Keratinocyte (primary cell): ENCODE measurements around the genes FOXQ1 and WRNIP1.

GRCh38 chr6:235855-236247 is 56.4 kb upstream of the DUSP22 start:
CAGE:
- cytosol, long polyA minus RNA = no peak
- cytosol, long polyA plus RNA = no peak
- long polyA plus RNA = no peak
- nucleus, long polyA minus RNA = no peak
- nucleus, long polyA plus RNA = no peak

DNA sequence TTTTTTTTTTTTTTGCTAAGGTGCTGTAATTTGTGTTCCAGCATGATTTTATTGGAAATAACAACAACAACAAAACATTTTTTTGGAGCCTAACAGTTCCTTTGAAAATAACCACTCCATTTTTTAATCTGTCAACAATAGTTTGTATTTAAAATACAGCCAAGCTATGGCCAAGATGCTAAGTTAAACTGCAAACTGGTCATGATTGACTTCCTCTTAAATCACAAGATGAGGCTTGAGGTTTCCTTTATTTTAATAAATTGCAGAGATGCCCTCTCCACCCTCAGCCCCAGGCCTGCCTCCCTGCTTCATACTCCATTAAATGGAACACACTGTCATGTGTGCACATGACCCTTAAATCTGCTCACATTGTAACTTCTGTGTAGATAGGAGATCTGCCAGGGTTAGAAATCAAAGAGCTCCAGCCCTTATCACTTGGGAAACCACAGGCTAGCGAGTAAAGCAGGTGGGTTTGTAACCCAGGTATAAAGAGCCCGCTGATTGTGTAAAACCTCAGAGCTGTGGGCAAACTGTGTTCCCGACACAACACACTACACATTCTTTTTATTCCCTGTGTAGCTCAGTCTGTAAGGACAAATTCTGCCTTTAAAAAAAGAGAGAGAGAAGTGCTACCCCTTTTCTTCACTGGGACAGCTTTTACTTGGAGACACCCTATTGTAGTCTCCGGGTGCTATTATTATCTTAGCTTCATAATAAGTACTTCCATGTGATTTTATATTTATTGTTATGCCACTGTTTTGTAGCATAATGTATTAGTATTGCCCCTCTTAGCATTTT is 20.9 kb downstream of the DUSP22 start:
CAGE:
- cytosol, long polyA minus RNA = no peak
- cytosol, long polyA plus RNA = no peak
- long polyA plus RNA = no peak
- nucleus, long polyA minus RNA = no peak
- nucleus, long polyA plus RNA = no peak

CAGE:
- cytosol, long polyA minus RNA = no peak
- cytosol, long polyA plus RNA = no peak
- long polyA plus RNA = no peak
- nucleus, long polyA minus RNA = no peak
- nucleus, long polyA plus RNA = no peak
These were observed 8.2 kb downstream of the IRF4 start for GRCh38 chr6:399568-400290.

DNA sequence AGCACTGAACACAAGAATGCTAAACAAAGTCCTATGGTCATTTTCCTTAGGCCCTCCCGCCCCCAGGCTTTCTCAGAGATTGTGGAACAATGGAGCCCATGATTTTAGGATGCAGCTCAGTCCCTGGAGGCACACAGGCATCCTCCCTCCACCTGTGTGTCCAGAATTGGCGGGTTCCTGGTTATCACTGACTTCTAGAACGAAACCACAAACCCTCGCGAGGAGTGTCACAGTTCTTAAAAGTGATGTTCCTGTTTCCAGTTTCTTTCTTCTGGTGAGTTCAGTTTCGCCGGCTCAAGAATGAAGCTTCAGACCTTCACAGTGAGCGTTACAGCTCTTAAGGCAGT is 43.0 kb downstream of the IRF4 start:
CAGE:
- cytosol, long polyA minus RNA = no peak
- cytosol, long polyA plus RNA = no peak
- long polyA plus RNA = no peak
- nucleus, long polyA minus RNA = no peak
- nucleus, long polyA plus RNA = no peak

DNA sequence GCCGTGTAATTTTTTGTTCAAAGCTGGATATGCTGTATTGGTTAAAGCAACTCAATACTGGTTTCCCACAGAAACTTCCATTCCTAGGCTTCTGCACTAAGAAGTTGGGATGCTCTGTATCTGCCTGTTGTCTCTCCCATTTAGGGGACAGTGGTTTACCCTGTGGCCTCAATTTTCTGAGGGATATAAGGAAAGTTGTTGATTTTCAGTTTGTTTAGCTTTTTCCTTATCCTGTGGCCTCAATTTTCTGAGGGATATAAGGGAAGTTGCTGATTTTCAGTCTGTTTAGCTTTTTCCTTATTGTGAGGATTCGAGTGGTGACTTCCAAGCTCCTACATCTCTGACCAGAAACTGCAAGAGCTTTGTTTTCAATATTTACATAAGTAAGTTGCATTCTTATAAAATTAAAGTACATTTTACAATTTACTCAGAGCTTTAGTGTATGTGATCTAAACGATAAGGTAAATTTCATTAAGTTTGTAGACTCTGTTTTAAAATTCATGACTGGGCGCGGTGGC is 15.6 kb upstream of the HUS1B start:
CAGE:
- cytosol, long polyA minus RNA = no peak
- cytosol, long polyA plus RNA = no peak
- long polyA plus RNA = no peak
- nucleus, long polyA minus RNA = no peak
- nucleus, long polyA plus RNA = no peak

DNA sequence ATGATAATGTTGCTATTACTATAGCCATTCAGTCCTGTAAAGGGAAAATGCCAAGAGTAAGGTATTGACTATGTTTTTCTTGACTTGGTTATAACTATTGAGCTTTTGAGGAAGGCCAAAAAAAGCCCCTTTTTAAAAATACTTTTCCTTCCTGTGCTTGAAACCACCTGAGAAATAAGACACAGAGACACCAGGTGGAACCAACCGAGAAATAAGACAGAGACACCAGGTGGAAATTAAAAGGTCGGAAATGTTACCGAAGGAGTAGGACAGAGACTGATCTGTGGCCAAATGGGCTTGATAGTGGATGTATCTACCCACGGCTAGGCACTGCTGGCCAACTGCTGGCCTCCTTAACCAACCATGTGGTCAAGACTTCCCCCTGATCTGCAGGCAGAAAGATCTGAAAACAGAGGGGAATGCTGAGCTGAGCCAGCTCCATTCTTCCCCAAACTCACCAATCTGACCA is 121.5 kb upstream of the EXOC2 start:
CAGE:
- cytosol, long polyA minus RNA = no peak
- cytosol, long polyA plus RNA = no peak
- long polyA plus RNA = no peak
- nucleus, long polyA minus RNA = no peak
- nucleus, long polyA plus RNA = no peak

CAGE:
- cytosol, long polyA minus RNA = no peak
- cytosol, long polyA plus RNA = no peak
- long polyA plus RNA = no peak
- nucleus, long polyA minus RNA = no peak
- nucleus, long polyA plus RNA = no peak
These were observed 83.5 kb upstream of the FOXQ1 start for GRCh38 chr6:1228485-1228737.

DNA sequence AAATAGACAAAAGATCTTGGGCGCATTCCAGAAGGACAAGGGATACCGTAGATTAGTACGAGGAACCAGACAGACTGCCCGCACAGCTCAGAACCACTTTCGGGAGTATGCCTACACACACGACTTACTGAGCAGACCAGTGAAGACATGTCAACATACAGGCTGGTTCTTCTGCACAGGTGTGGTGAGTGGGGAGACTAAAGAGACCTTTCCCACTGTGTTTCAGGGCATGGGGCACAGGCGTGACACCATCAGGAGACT is 15.8 kb upstream of the FOXQ1 start:
CAGE:
- cytosol, long polyA minus RNA = no peak
- cytosol, long polyA plus RNA = no peak
- long polyA plus RNA = no peak
- nucleus, long polyA minus RNA = no peak
- nucleus, long polyA plus RNA = no peak

CAGE:
- cytosol, long polyA minus RNA = no peak
- cytosol, long polyA plus RNA = no peak
- long polyA plus RNA = no peak
- nucleus, long polyA minus RNA = no peak
- nucleus, long polyA plus RNA = no peak
These were observed at the start of gene FOXQ1 for GRCh38 chr6:1311354-1312437. Gene FOXQ1, plus strand, starts transcription at chr6:1312098.

DNA sequence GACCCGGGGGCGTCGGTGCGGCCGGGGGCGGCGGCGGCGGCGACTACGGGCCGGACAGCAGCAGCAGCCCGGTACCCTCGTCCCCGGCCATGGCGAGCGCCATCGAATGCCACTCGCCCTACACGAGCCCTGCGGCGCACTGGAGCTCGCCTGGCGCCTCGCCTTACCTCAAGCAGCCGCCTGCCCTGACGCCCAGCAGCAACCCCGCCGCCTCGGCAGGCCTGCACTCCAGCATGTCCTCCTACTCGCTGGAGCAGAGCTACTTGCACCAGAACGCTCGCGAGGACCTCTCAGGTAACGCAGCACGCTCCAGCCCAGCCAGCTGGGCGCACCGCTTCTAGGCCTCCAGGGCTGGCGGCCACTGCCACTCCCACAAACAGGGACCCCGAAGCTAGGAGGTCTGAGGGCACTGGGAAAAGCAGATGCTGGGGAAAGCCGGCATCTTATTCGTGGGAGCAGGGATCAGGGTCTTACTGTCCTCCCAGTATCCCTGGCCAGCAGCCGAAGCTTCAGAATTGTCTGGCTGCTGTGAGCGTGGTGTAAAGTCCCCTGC is 1.5 kb downstream of the FOXF2 start:
CAGE:
- cytosol, long polyA minus RNA = no peak
- cytosol, long polyA plus RNA = no peak
- long polyA plus RNA = no peak
- nucleus, long polyA minus RNA = no peak
- nucleus, long polyA plus RNA = no peak

GRCh38 chr6:1601405-1601857 is 8.3 kb upstream of the FOXC1 start:
CAGE:
- cytosol, long polyA minus RNA = no peak
- cytosol, long polyA plus RNA = no peak
- long polyA plus RNA = no peak
- nucleus, long polyA minus RNA = no peak
- nucleus, long polyA plus RNA = no peak

CAGE:
- cytosol, long polyA minus RNA = no peak
- cytosol, long polyA plus RNA = no peak
- long polyA plus RNA = no peak
- nucleus, long polyA minus RNA = no peak
- nucleus, long polyA plus RNA = no peak
These were observed 4.6 kb upstream of the FOXC1 start for GRCh38 chr6:1604896-1605755.

DNA sequence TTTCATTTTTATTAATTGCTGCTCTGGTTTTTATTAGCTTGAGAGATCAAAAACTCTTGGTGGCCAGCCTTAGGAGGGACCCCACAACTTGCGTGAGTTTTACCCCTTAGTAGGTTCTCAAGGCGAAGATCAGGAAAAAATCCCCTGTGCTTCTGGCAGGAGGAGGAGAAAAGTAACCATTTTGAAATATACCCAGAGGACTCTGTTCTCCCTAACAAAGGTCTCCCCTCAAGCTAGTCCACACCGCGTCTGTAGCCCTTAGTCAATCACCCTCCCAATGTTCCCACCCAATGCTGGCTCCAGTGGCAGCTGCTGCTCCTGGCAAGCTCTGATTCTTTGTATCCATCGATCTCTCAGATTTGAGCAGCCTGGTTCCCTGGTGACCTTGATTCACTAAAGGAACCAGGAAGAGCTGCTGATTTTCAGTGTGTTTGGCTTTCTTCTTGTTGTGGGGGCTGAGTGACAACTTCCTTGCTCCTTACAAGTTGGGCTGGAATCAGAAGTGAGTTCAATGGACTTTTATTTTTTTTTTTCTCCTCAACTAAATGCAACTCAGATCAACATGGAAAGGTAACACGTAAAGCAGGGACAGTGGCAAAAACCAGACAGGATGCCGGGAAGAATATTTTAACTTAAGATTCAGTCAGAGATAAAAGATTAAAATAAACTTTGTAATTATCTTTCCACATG is 68.5 kb downstream of the FOXC1 start:
CAGE:
- cytosol, long polyA minus RNA = no peak
- cytosol, long polyA plus RNA = no peak
- long polyA plus RNA = no peak
- nucleus, long polyA minus RNA = no peak
- nucleus, long polyA plus RNA = no peak

GRCh38 chr6:1922615-1923515 is 313.1 kb downstream of the FOXC1 start:
CAGE:
- cytosol, long polyA minus RNA = no peak
- cytosol, long polyA plus RNA = no peak
- long polyA plus RNA = no peak
- nucleus, long polyA minus RNA = no peak
- nucleus, long polyA plus RNA = no peak

DNA sequence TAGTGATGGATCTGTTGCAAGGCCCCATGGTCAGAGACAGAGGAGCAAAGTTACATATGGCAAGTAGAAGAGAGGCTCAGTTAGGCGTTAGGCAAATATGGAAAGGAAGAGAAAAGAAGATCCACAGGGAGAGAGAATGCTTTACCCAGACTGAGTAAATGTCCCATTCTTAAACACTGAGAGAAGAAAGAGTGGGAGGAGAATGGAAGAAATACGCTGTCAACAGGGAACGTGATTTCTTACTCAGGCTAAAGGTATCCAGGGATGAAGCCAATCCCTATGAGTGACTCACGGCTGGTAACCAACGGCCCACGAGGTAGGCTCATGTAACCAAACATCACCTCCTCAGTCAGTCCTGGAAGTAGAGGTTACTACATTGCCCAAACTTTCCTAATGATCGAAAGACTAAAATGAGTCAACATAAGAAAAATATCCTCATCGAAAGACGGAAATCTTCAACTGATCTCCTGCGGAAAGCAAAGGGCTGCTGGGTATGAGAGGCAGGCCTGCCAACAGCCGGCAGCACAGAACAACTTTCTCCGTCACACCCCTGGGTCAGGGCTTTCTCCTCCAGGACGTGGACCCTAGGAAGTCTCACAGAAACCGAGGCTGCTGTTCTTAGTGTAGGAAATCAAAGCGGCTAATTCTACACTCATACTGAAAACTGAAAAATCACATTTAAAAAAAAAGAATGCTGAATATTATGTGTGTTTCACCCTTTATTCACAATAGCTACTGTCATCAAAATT is 292.6 kb downstream of the GMDS start:
CAGE:
- cytosol, long polyA minus RNA = no peak
- cytosol, long polyA plus RNA = no peak
- long polyA plus RNA = no peak
- nucleus, long polyA minus RNA = no peak
- nucleus, long polyA plus RNA = no peak

DNA sequence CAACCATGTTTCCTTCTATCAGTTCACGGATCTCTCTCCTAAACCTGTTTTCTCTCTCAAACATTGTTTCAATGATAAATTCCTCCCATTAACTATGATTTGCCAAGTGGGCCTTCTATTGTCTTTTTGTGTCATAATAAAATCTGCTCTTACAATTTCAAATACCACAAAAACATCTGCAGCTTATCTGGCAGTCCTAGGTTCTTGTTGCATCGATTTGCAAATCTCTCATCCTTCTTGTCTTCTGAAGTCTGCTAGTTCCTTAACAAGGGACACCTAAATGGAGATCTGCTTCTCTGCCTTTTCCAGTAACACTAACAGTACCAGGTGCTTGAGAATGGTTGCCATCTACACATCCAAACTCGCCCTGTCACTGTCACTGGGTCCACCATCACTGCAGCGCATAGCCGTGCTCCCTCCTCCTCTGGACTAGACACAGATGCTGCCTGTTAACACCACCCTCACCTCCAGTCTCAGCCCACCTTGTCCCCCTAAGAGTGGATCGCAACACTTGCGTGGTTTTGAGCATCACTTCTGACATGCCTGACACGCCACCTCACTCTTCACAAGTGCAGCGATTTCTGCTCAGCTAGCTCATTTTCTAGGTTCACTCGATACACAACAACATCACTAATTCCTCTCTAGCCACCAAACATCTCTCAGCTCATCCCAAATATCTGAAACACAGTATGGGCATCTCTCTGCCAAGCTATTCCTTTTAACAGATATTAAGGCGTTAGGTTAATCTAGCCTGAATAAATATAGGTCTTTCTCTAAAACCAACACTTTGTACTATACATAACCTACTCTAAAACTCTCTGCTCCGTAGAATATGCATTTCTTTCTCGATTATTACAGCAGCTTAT is 122.3 kb downstream of the GMDS start:
CAGE:
- cytosol, long polyA minus RNA = no peak
- cytosol, long polyA plus RNA = no peak
- long polyA plus RNA = no peak
- nucleus, long polyA minus RNA = no peak
- nucleus, long polyA plus RNA = no peak

GRCh38 chr6:2304718-2305179 is 59.3 kb upstream of the GMDS start:
CAGE:
- cytosol, long polyA minus RNA = no peak
- cytosol, long polyA plus RNA = no peak
- long polyA plus RNA = no peak
- nucleus, long polyA minus RNA = no peak
- nucleus, long polyA plus RNA = no peak

DNA sequence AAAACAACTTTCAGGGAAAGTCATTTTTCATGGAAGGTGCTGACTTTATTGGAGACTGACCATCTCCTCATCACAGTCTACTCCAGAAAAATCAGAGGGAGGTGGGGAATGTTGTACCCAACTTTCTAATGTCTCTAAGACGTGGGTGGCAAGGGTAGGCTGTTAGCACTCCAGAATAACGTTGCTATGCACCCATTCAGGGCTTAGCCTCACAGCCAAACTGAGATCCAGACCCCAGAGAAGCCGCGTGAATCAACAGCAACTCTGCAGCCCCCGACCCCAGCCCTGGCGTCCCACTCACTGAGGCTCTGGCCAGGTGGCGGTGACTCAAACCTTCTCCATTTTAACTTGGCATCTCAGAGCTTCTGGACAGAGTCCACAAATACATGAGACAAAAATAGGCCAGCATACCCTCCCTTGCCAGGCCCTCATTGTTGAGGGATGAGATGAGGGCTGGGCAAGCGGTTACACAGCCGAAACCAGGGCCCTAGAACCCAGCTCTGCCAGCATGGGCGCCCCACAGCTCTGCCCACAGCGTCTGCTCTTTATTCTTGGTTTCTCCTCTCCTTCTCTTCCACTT is 118.4 kb downstream of the MYLK4 start:
CAGE:
- cytosol, long polyA minus RNA = no peak
- cytosol, long polyA plus RNA = no peak
- long polyA plus RNA = no peak
- nucleus, long polyA minus RNA = no peak
- nucleus, long polyA plus RNA = no peak

CAGE:
- cytosol, long polyA minus RNA = no peak
- cytosol, long polyA plus RNA = start-site peak on the plus strand at chr6:2765370-2765475, 243 and 31 reads in 2 replicates
- long polyA plus RNA = start-site peak on the plus strand at chr6:2765370-2765428, 283 and 135 reads in 2 replicates; start-site peak on the plus strand at chr6:2765509-2765560, 119 and 96 reads in 2 replicates; start-site peak on the plus strand at chr6:2765676-2765694, 20 and 18 reads in 2 replicates
- nucleus, long polyA minus RNA = no peak
- nucleus, long polyA plus RNA = no peak
These were observed at the start of gene WRNIP1 for GRCh38 chr6:2765248-2766352. Gene WRNIP1, plus strand, starts transcription at chr6:2765393.

GRCh38 chr6:2779059-2779934 is 14.1 kb downstream of the WRNIP1 start:
CAGE:
- cytosol, long polyA minus RNA = no peak
- cytosol, long polyA plus RNA = no peak
- long polyA plus RNA = no peak
- nucleus, long polyA minus RNA = no peak
- nucleus, long polyA plus RNA = no peak